Camera-type eye (tissue), 1 donor: ENCODE measurements around the gene OLA1.

GRCh38 chr2:173076971-173077503 is 1.4 kb downstream of the MAP3K20 start:
- RAMPAGE, long total RNA = no peak

- RAMPAGE, long total RNA = no peak
Measured at GRCh38 chr2:173150063-173150393, 74.4 kb downstream of the MAP3K20 start.

- RAMPAGE, long total RNA = no peak
Measured at GRCh38 chr2:173184159-173184826, 108.6 kb downstream of the MAP3K20 start.

DNA sequence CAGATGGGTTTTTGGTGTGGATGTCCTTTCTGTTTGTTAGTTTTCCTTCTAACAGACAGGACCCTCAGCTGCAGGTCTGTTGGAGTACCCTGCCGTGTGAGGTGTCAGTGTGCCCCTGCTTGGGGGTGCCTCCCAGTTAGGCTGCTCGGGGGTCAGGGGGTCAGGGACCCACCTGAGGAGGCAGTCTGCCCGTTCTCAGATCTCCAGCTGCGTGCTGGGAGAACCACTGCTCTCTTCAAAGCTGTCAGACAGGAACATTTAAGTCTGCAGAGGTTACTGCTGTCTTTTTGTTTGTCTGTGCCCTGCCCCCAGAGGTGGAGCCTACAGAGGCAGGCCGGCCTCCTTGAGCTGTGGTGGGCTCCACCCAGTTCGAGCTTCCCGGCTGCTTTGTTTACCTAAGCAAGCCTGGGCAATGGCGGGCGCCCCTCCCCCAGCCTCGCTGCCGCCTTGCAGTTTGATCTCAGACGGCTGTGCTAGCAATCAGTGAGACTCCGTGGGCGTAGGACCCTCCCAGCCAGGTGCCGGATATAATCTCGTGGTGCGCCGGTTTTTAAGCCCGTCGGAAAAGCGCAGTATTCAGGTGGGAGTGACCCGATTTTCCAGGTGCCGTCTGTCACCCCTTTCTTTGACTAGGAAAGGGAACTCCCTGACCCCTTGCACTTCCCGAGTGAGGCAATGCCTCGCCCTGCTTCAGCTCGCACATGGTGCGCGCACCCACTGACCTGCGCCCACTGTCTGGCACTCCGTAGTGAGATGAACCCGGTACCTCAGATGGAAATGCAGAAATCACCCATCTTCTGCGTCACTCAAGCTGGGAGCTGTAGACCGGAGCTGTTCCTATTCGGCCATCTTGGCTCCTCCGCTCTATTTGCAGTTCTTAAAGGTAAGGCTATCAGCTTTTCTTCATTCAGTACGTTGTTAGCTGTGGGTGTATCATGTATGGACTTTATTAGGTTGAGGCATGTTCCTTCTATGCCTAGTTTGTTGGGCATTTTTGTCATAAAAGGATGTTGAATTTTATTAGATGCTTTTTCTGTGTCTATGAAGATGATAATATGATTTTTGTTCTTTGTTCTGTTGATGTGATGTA is 178.1 kb downstream of the CDCA7 start:
- RAMPAGE, long total RNA = no peak

- RAMPAGE, long total RNA = no peak
Measured at GRCh38 chr2:173750377-173750841, 214.8 kb downstream of the SP3 start.

- RAMPAGE, long total RNA = no peak
Measured at GRCh38 chr2:173903558-173904090, 61.5 kb downstream of the SP3 start.

DNA sequence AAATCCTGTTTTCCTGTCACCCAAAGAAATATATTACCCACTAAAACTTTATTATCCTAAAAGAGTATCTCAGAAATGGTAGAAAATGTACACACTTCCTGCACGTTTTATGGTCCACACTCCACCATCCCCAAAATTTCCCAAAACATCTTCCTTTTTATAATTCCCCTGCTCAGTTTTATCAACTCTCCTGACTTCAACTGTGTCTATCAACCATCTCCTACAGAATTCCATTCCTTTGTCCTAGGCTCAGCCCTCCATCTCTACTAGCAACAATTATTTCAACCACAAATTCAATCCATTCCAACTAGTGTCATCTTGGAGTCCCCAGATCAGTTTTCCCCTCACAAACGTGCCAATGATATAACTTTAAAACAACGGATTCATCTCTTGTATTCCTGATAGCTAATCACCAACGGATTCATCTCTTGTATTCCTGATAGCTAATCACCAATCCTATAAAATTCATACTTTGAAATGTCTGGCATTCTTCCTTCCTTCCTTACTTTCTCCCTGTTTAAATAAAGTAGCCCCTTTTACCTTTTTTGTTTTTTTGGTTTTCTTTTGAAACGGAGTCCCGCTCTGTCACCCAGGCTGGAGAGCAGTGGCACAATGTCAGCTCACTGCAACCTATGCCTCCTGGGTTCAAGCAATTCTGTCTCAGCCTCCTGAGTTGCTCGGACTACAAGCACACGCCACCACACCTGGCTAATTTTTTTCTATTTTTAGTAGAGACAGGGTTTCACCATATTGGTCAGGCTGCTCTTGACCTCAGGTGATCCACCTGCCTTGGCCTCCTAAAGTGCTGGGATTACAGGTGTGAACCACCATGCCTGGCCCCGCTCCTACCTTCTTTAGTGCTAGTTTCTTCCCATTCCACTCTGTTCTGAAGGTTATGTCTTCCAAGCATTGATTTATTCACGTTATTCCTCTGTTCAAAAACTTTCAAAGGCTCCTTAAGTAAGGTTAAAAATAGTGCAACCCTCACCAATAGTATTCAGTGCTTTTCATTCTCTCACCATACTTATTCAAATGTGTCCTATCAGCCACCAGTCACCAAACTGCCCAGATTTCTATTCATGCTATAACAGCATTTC is 29.3 kb downstream of the SP3 start:
- RAMPAGE, long total RNA = no peak

DNA sequence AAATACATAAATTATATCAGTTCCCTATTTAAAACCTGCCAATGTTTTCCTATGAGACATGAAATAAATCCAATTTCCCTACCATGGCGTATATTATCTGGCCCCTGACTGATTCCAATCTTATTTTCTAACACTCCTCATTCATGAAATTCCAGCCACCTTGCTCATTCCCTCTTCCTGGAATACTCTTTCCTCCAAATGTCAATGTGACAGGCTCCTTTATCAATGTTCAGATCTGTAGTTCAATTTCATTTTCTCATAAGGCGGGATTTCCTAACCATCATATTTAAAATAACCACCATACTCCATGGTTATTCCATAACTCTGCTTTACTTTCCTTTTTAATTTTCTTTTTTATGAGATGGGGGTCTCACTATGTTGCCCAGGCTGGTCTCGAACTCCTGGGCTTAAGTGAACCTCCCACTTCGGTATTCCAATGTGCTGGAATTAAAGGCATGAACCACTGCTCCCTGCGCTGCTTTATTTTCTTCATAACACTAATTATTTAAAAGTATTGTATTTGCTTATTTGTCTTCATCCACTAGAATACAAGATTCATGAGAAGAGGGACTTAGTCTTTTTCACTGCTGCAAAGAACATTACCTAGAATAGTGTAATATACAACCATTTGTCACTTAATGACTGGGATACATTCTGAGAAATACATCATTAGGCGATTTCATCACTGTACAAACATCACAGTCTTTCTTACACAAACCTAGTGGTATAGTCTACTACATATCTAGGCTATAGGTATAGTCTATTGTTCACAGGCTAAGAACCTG is 21.8 kb downstream of the SP3 start:
- RAMPAGE, long total RNA = no peak

GRCh38 chr2:173955350-173956324 is 9.5 kb downstream of the SP3 start:
- RAMPAGE, long total RNA = no peak

DNA sequence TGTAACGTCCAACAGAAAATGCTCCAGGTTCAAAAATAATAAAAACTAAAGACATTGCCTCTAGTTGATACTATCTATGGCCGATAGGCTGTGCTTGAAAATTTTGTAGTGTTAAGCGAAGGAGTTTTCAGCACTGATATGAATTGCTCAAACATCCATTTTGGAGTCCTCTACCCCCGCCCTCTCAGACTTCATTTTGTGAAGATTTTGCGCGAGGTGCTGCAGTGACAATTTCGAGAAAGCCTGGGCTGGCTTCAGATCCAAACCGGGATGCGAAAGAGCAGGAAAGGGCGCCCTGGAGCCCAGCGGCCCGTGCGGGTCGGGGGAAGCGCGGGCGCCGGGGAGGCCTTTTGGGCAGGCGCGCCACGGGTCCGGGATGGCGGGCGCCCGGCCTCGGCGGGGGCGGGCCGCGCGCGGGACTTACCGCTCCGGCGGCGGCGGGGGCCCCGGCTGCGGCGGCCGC is 1.8 kb downstream of the SP3 start:
- RAMPAGE, long total RNA = no peak

DNA sequence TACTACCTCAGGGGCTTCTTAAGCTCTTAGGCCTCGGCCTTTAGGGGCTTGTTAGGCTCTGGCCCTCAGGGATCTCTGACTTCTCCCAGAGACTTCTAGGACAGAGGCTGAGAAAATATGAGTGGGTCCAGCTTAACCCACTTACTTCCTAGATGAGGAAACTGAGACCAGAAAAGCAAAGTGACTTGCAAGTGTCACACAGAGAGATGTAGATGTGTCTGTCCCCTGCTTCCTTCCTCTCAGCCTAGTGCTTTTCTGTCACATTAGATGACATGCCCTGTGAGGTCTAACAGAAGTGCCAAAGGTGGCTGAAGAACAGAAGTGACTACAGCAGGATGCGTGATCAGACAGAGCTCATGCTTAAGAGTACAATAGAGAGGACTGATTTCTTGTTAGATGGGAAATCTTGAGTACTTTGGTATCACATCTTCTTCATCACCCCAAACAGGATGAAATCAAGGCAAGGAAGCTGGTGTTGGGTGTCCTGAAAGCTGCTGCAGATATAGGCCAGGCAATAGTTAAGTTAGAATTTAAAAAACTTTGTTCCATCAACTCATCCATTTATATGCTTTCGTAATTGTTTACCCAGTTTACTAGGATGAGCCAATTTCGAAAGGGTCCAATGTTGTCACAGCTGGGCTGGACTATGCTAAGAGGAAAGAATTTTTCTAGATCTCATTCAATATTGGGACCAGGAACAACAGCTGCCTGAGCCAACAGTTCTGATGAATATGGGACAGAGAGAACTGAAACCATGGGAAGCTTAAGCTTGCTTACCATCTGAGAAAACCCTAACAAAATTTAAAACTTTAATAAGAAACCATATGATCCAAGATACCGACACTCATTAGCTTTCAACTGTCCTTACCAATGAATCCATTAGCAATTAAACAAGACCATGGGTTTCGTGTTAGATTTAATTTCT is 21.5 kb upstream of the SP3 start:
- RAMPAGE, long total RNA = no peak

DNA sequence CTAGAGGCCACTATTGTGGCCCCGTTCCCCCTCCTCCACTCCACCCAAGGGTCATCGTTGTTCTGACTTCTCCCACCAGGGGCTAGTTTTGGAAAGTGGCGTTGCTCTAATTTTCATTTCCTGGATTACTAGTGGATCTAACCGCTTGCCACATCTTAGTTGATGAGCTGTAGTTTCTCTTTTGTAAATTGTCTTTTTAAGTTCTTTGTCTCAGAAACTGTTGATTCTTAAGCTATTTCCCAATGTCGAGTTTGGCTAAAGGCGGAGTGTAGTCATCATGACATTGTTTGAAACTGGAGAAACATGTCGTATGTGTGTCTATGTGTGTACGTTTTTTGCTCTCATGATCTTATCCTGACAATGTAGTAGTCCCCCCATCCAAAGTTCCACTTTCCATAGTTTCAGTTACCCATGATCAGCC is 70.9 kb upstream of the SP3 start:
- RAMPAGE, long total RNA = no peak

- RAMPAGE, long total RNA = no peak
Measured at GRCh38 chr2:174247667-174248890, at the start of gene OLA1. OLA1 (minus strand) TSS chr2:174248532.

- RAMPAGE, long total RNA = no peak
Measured at GRCh38 chr2:174248891-174249177, 502 bp upstream of the OLA1 start.

- RAMPAGE, long total RNA = no peak
Measured at GRCh38 chr2:174487539-174487795, 638 bp upstream of the GPR155 start.

GRCh38 chr2:174585691-174586402 is 11.8 kb downstream of the WIPF1 start:
- RAMPAGE, long total RNA = no peak

- RAMPAGE, long total RNA = no peak
Measured at GRCh38 chr2:174596890-174597494, 612 bp downstream of the WIPF1 start.

DNA sequence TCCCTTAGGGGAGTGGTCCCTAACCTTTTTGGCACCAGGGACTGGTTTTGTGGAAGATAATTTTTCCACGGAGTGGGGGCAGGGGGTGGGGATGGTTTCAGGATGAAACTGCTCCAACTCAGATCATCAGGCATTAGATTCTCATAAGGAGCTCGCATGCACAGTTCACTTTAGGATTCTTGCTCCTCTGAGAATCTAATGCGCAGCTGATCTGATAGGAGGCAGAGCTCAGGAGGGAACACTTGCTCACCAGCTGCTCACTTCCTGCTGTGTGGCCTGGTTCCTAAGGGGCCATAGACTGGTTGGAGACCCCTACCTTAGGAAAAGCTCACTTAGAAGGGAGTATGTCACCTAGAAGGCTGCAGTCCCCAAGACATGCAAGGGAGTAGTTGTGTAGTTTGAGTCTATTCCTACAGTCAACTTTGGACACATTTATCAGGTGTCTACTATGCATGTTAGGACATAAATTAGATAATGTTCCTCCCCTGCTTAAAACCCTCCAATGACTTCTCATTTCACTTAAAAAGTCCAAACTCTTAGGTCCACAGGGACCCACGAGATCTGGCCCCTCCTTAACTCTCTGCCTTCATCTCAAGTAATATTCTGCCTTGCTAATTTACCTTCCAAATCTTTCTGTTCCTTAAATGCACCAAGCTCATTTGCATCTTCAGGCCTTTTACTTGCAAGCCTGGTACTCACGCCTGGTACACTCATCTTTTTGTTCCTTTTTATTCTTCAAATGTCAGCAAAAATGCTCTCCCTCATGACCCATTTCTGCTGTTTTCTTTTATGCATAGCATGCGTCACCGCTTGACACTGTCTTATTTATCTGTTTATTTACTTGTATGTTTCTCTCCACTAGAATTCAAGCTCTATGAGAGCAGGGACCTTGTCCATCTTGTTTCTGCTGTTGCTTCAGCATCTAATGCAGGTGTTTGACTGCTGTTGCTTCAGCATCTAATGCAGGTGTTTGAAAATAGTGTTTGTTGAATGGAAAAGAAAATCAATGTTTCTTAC is 2.6 kb upstream of the WIPF1 start:
- RAMPAGE, long total RNA = no peak

- RAMPAGE, long total RNA = no peak
Measured at GRCh38 chr2:174606257-174606712, 8.7 kb upstream of the WIPF1 start.

- RAMPAGE, long total RNA = no peak
Measured at GRCh38 chr2:174614051-174614922, 16.7 kb upstream of the WIPF1 start.